Cerebellum (tissue), 5 donors: ENCODE results near the gene PIGC.

- PRO-cap, 3 experiments, result no peak in any of the 3 experiments
- RAMPAGE, long total RNA, result no peak
Measured at GRCh38 chr1:171360102-171360561, 46.1 kb downstream of the FMO4 start.

GRCh38 chr1:171595109-171595475 lies 27.0 kb upstream of the MYOCOS start:
- PRO-cap, 3 experiments, result no peak in any of the 3 experiments
- RAMPAGE, long total RNA, result no peak

- PRO-cap, 3 experiments, result peak in 3 of 3 experiments; most common minus-strand start chr1:171600950 (in 3)
- RAMPAGE, long total RNA, result no peak
Measured at GRCh38 chr1:171600819-171601232, 21.2 kb upstream of the MYOCOS start.

GRCh38 chr1:171741223-171741689 lies 609 bp downstream of the VAMP4 start:
- PRO-cap, 3 experiments, result peak in 2 of 3 experiments; most common plus-strand start chr1:171741503 (in 1); most common minus-strand start chr1:171741348 (in 1)
- RAMPAGE, long total RNA, result no peak

- PRO-cap, 3 experiments, result no peak in any of the 3 experiments
- RAMPAGE, long total RNA, result no peak
Measured at GRCh38 chr1:171744877-171745546, 3.1 kb upstream of the VAMP4 start.

DNA sequence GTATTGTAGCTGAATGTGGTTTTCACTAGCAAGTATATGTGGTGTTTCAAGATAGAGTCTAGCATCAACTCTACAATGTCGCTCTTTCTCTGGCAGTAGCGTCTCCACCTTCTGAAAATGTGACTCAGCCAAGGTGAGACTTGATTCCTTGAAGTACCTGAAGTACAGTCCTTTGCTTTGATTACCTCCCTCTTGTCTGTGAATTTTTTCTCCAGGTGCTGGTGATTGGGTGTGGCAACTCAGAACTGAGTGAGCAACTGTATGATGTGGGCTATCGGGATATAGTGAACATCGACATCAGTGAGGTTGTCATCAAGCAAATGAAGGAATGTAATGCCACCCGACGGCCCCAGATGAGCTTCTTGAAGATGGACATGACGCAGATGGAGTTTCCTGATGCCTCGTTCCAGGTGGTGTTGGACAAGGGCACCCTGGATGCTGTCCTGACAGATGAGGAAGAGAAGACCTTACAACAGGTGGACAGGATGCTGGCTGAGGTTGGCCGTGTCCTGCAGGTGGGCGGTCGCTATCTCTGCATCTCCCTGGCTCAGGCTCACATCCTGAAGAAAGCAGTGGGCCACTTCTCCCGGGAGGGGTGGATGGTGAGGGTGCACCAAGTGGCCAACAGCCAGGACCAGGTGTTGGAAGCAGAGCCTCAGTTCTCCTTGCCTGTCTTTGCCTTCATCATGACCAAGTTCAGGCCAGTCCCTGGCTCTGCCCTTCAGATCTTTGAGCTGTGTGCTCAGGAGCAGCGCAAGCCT lies 2.2 kb downstream of the METTL13 start:
- PRO-cap, 3 experiments, result no peak in any of the 3 experiments
- RAMPAGE, long total RNA, result no peak

- PRO-cap, 3 experiments, result peak in 1 of 3 experiments; most common minus-strand start chr1:171997583 (in 1)
- RAMPAGE, long total RNA, result no peak
Measured at GRCh38 chr1:171997490-171997860, 156.2 kb downstream of the DNM3 start.

- PRO-cap, 3 experiments, result no peak in any of the 3 experiments
- RAMPAGE, long total RNA, result no peak
Measured at GRCh38 chr1:172125486-172125685, 284.1 kb downstream of the DNM3 start.

DNA sequence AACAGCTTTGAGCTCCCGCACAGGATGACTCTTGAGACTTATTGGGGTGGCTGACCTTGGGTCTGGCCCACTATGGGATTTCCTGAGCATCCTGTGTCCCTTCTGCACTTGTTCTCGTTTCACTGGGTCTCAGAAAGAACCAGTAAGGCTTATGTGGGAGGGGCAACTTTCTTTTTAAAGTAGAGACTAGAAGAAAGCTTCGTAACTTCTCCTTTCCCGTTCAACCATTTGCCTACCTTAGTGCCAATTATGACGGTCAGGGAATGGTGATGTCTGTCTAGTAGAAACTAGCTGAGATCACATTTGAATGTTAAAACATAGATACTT lies 59.5 kb upstream of the C1orf105 start:
- PRO-cap, 3 experiments, result no peak in any of the 3 experiments
- RAMPAGE, long total RNA, result no peak

DNA sequence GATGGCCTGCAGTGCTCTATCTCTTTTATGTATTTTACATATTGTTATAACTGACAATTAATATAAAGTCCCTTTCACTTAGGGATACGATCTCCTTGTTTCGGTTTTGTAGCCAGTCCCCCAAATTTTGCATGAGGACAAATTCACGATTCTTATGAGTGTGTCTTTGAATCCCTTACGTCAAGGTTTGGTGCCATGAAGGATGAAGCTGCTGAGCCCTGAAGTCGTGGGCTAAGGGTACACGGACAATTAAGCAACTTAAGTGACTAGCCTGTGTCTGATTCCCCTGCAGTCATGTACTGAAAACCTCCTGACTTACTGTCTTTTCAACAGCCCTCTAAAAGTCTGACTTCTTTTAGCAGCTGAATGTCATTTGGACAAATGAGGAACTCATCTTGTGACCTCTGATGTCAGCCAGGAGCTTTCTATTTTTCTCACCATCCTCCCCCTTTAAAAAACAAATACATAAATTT lies 27.2 kb upstream of the C1orf105 start:
- PRO-cap, 3 experiments, result no peak in any of the 3 experiments
- RAMPAGE, long total RNA, result no peak

DNA sequence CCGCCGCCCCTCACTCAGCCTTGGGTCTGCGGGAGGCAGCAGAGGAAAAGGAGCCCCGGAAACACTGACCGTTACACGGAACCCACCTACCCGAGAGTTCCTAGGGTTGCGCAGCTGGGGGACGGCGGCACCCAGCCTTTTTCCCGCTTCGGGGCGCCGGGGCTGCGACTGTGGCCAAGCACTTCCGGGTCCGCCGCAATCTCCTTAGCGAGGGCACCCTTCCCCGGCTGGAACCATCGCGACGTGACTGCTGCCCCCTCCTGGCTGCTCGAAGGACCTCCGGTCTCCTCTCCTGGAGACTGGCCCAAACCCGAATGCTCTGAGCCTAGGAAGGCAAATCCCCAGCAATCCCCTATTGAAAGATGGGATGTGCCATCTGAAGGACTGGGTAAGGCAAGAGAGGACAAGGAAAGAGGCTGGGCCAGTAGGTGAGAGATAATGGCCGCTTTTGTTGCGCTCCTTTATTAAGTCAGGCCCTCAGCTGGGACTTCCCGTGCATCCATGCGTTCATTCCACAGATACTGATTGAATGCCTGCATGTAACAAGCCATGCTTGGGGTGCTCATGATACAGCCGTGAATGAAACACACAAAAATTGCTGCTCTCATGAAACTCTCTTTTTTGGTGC lies at the start of gene PIGC:
PIGC (minus strand) TSS at position 172 of the 628 bp plus-strand sequence.
- PRO-cap, 3 experiments, result peak in 3 of 3 experiments; most common minus-strand start position 155 of the sequence (in 1)
- RAMPAGE, long total RNA, result no peak

DNA sequence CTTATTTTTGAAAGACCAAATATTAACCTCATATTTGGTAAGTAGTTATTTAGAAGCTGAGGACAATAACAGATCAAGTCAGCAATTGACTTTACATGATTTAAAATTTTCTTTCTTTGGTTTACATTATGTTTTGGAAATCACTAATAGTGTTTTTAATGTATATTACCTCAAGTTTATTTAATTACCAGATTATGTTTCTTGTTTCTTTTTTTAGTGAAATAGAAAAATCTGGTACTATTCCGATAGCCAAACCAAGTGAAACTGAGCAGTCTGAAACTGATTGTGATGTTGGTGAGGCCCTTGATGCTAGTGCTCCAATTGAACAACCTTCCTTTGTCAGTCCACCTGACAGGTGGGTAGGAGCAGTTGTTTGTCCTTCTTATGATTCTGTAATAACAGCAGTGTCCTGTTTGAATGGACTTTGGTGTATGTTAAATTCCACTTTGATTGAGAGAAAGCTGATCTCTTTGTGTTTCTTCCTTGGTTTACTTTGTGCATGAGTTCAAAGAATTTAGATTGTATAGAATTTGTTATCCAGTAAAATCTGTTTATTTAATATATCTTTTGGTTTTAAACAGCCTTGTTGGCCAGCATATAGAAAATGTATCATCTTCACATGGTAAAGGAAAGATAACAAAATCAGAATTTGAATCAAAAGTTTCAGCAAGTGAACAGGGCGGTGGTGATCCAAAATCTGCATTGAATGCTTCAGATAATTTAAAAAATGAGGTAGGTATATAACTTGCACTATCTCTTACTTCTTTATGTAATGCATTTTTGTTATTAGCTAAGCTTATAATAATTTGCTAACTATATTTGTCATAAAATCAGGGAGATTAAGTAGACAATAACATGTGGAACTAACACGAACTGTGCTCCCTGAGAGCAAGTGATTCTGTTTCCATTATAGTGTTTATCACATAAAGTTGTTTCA lies 24.4 kb downstream of the SUCO start:
- PRO-cap, 3 experiments, result no peak in any of the 3 experiments
- RAMPAGE, long total RNA, result no peak

DNA sequence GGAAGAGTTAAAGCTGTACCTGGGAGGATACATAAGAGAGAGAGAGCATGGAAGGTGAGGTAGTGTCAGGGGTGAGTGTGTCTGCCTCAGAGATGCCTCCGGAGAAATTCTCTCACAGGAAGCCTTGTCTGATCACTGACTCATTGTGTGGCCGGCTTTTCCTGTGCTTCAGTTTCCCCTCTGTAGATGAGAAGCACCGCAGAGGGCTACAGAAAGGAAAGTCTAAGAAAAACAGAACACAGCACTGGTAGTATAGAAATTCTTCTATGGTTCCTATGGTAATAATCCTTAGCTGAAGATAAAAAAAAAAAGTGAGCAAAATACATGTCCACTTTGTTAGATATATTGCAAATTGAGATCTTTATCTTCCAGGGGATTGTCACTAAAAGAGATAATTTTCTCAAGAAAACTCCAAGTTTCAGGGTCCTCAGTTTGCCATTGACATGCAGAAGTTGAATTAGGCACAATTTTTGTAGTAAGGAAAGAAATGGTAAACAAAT lies 40.4 kb downstream of the FASLG start:
- PRO-cap, 3 experiments, result no peak in any of the 3 experiments
- RAMPAGE, long total RNA, result no peak

DNA sequence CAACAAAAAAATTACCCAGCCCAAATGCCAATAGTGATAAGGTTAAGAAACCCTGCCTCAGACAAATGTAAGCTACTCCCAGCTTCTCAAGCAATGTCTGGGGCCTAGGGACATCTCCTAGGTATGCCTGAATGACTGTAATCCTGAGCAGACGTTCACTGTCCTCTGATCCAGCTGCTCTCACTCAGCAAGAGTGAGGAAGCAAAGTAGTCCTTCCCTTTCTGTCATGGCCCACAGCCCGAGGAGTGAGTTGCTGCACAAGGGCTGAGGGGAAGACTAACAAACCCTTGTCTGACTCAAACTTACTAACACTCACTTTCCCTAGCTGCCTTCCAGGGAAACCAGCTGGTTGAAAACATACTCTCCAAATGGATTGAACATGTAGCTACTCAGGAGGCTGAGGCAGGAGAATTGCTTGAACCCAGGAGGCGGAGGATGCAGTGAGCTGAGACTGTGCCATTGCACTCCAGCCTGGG lies 124.9 kb upstream of the TNFSF4 start:
- PRO-cap, 3 experiments, result no peak in any of the 3 experiments
- RAMPAGE, long total RNA, result no peak

DNA sequence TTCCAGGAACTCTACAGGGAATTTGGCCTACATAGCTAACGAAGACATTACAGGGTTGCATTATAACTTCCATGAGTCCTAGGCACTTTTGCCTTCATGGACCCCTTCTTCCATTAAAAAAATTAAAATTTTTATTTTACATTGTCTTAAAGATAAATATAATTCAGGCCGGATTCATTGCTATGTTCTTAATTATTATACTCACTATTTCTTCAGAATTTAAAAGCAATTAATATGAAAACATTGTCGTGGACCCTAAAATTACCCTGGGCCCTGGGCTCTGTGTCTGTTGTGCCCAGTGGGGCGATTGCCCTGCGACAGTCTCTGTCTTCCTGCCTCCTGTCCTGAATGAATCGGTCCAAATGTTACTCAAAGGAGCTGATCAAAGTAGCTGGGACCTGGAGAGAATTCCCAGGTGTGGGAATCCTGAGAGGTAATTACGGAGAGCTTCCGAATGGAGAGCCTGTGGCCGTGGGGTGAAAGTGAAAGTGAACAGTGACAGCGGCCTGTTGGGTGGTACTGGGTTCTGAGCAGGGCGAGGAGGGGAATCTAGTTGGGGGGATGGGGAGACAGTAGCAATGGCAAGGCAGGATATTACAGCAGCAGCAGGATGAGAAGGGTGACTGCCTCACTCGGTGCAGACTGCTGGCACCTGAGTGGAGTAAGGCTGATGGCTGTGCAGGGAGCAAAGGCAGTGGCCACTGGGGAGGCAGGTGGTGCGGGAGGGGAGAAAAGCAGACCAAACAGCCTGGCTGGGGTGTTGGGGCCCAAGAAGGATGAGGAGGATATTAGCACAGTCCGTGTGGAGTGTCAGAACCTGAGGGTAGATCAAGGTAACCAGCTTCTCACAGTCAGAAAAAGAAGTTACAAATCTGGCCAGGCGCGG lies 70.5 kb upstream of the PRDX6 start:
- PRO-cap, 3 experiments, result no peak in any of the 3 experiments
- RAMPAGE, long total RNA, result no peak

- PRO-cap, 3 experiments, result no peak in any of the 3 experiments
- RAMPAGE, long total RNA, result no peak
Measured at GRCh38 chr1:173439974-173440781, 37.0 kb upstream of the PRDX6 start.

DNA sequence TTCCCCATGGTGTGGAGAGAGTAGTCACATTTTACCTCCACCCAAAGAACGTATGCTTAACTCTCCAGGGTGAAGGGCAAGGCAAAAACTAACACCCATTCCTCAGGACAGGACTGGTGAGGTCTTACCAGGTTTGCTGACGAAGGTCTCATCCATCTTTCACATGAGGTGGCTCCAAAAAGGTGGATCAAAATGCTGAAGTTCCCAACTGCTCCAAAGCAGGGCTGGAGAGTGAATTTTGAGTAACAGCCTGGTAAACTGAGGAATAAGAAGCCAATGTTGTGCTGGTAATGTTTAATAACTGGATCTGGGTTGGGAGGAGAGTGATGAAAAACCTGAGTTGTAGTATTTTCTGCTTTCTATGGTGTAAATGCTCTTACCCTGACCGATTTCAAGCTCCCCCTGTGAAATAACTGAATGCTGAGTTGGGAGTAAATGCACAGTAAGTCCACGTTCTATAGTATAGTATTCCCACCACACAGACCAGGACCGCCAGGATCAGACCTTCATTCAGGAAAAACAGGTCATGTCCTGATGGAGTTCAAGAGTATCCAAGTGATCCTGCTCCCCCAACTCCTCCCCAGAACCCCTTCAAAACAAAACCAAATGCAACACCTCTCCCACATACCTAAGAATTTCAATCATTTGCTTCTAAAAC lies 35.2 kb upstream of the PRDX6 start:
- PRO-cap, 3 experiments, result no peak in any of the 3 experiments
- RAMPAGE, long total RNA, result no peak

- PRO-cap, 3 experiments, result no peak in any of the 3 experiments
- RAMPAGE, long total RNA, result no peak
Measured at GRCh38 chr1:173822175-173822768, 2.2 kb upstream of the DARS2 start.

GRCh38 chr1:173861666-173862473 lies 6.3 kb upstream of the ZBTB37 start:
- PRO-cap, 3 experiments, result no peak in any of the 3 experiments
- RAMPAGE, long total RNA, result no peak

GRCh38 chr1:173928493-173929347 lies 11.6 kb upstream of the SERPINC1 start:
- PRO-cap, 3 experiments, result no peak in any of the 3 experiments
- RAMPAGE, long total RNA, result no peak